Panc1 (cell line): ENCODE measurements around the genes OR5C1, CRB2, DENND1A and WDR38.

- RRBS, 2 experiments, result no CpG with 5 or more reads among the region's 3 CpGs
These were observed at the start of gene OR5C1 for GRCh38 chr9:122788766-122788961. OR5C1 (plus strand) TSS chr9:122788933.

DNA sequence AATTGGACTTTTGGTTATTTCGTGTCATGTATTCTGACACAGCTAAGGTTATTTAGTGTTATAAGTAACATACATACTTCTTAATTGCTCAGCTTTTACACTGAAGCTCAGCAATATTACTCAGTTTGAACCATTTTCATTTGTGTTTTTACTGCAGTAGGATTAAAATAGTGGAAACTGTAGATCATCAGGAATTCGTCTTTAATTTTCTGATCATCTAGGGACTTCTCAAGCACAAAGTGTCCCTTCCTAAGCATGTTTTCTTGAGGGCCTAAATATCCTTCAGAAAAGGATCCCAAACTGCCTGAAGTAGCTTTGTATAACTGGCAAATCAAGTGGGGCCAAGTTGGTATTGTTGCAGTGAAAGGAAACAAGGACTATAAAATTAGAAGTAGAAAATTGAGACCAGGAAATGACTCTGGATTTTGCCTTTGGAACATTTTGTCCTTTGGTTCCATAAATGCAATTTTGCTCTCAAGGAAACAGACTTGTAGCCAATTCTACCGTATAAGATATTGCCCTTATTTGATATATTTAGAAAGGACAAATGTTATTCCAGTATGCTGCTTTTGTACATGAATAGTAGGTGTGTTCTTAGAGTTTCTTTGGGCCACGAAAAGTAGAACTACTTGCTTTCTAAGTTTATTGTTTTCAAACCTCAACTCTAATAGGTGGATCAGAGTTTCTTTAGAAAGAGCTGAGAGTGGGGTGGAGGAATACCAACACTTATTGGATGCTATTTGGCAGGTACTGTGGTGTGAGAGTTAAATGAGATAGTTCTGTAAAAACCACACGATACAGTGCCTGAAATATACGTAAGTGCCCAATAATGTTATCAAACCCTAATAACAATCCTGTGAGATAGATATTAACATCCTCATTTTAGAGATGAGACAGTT, 34.4 kb downstream of the RABGAP1 start:
- RRBS, 2 experiments, result no CpG with 5 or more reads among the region's 6 CpGs

DNA sequence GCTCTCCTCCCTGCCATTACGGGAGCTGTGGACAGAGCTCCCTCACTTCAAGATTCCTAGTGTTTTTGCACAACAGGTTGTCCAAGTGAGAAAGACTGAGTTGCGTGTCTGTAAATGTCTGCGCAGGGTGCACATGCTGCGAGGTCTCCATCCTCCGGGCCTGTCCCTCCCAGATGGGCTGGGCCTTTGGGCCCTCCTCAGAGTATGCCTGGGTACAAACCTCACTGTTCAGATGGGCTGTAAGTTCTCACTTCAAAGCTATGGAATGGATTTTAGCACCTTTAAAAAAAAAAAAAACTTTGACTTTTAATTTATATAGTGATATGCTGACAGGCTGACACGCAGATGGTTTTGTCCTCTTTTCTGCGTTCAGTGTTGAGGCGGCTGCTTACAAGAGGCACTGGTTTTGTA, 70.7 kb downstream of the GPR21 start:
- RRBS, 2 experiments, result no CpG with 5 or more reads among the region's 8 CpGs

GRCh38 chr9:123106497-123107532, 73.3 kb downstream of the GPR21 start:
- RRBS, 2 experiments, result no CpG with 5 or more reads among the region's 15 CpGs

DNA sequence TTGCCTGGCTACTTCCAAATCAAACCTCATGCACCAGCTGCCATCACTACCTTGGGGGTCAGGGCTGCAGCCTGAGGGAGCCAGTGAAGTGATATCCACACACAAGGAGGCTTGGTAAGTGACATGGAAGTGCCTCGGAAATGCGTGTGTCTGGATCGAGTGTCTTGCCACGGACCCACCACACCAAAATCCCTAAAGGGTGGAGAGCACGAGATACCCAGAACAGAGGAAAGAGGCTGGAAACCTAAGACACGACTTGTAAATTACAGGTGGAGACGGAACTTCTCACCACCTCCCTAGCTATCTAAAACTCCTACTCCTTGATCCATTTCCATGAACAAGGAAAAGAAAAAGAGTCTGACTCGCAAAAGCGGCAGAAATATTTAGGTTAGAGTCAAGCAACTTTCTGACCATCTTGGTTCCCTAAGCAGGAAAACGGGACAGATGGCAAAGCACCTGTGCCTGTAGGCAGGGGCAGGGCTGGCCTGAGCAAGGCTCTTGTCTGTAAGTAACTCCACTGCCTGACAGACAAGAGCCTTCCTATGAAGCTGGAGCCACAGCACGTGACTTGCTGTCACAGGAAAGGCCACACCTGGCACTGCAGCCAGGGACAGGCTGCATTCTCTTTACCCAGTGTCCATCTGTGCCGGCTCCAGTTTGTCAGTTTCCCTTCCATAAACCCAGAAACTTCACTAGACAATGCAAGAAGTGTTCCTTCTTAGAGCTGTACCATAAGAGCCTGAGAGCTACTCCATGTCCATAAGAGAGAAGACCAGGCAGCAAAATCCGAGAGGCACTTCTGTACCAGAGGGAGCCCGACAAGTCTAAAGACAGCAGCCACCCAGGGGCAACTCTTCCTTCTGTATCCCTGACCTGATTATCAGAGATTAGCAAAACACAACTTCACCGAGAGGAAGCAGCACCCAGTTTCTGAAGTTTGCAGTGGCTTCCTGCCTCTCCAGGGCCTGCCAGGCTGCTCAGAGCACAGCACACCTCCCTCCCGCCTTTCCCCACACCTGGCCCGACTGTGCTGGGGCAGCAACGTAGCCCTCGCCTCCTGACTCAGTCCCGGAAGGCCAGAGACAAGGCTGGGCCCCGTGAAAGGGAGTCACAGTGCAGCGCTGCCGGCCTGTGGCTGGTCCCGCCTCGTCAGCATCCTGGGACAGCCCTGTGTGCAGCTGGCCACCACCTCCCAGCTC, 78.0 kb downstream of the GPR21 start:
- RRBS, 2 experiments, result 73 to 85% methylated on average over 4 of the region's 25 CpGs

DNA sequence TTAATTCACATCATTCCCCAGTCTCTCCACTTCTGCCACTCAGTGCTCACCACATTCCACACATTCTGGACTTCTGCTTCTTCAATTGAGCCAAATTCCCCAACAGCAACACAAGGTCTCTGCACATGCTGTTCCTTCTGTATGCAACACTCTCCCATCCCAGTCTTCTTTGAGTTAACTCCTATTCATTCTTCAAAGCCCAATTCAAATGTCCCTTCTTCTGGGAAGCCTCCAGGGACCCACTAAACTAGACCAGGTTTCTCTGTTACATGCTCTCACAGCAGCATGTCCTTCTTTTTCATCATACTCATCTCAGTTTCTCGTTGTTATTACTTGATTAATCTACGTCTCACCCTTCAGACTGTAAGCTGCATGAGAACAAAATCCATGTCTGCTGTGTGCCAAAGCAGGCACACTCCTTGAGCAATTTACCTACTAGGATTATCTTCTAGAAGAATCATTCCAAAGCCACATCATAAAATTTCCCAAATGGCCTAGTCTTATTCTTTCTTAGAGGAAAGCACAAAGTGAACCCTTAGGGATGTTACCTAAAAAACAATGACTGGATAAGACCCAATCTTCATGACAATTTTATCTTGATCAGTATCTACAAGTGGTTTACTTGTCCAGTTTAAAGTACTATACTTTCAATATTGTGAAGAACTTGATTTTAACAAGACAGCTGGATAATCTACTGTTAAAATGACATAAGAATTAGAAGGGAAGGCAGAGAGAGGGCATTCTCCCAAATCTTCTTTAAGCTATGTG, 98.1 kb downstream of the GPR21 start:
- RRBS, 2 experiments, result no CpG with 5 or more reads among the region's 2 CpGs

GRCh38 chr9:123355896-123356384, at the start of gene CRB2:
CRB2 (plus strand) TSS chr9:123356197.
- RRBS, 2 experiments, result no CpG with 5 or more reads among the region's 14 CpGs

- RRBS, 2 experiments, result no CpG with 5 or more reads among the region's 7 CpGs
These were observed 24.4 kb downstream of the CRB2 start for GRCh38 chr9:123380236-123380953.

- RRBS, 2 experiments, result no CpG with 5 or more reads among the region's 5 CpGs
These were observed 128.2 kb downstream of the CRB2 start for GRCh38 chr9:123484170-123484572.

GRCh38 chr9:123534755-123535397, 178.9 kb downstream of the CRB2 start:
- RRBS, 2 experiments, result no CpG with 5 or more reads among the region's 7 CpGs

- RRBS, 2 experiments, result under 1 to 4% methylated on average over 42 to 52 of the region's 106 CpGs
These were observed at the start of gene DENND1A for GRCh38 chr9:123929672-123930538. DENND1A (minus strand) TSS chr9:123930126.

DNA sequence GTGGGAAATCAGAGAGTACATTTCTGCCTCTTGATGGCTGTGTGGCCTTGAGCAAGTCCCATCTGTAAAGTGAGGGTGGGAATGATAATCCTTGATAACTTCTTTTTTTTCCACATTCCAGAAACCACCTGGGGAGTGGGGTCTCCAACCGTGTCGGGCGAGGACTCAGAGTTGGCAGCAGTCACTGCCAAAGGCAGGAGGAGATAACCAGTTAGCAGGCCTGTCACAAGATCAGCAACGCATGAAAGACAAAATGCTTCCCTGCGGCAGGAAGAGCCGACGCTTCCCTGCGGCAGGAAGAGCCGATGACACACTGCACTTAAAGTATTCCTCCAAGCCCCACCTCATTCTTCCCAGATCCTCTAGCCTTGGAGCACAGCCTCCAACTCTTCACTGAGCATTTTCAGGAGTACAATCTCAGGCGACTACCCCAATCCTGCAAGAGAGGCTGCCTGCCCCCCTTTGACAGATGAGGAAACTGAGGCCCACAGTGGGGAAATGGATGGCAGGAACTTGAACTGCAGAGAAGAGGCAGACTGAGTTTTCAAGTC, 5.8 kb upstream of the NEK6 start:
- RRBS, 2 experiments, result no CpG with 5 or more reads among the region's 10 CpGs

DNA sequence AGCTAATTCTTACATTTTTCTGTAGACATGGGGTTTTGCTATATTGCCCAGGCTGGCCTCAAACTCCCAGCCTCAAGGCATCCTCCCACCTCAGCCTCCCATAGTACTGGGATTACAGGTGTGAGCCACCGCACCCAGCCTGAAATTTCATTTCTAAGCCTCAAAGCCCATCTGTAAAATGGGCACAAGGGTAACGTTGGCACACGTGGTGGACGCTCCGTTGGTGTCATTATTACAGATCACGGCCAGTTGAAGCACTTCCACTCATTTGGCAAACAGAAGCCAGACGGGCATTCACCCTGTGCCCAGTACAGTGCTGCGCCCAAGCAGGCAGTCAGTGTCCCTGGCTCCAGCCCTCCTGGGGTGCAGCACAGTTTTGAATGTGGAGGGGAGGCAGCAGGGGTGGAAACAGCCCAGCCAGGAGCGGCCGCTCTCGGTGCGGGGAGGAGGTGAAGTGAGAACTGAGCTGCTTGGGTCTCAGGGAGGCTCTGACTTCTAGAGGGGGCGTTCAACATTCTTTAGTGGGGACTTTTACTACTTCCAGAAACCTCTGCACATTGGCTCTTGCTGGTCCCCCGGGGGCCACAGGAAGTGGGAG, 798 bp upstream of the NEK6 start:
- RRBS, 2 experiments, result no CpG with 5 or more reads among the region's 14 CpGs

- RRBS, 2 experiments, result 86% methylated on average over 2 of the region's 7 CpGs; no CpG with 5 or more reads in 1 of the 2 experiments
These were observed 73.9 kb downstream of the PSMB7 start for GRCh38 chr9:124341352-124341679.

- RRBS, 2 experiments, result 80 to 88% methylated on average over 2 of the region's 12 CpGs
These were observed 731 bp downstream of the NR5A1 start for GRCh38 chr9:124506383-124506952.

- RRBS, 2 experiments, result 29 to 86% methylated on average over 1 of the region's 22 CpGs
These were observed 34.5 kb upstream of the WDR38 start for GRCh38 chr9:124818370-124819481.

DNA sequence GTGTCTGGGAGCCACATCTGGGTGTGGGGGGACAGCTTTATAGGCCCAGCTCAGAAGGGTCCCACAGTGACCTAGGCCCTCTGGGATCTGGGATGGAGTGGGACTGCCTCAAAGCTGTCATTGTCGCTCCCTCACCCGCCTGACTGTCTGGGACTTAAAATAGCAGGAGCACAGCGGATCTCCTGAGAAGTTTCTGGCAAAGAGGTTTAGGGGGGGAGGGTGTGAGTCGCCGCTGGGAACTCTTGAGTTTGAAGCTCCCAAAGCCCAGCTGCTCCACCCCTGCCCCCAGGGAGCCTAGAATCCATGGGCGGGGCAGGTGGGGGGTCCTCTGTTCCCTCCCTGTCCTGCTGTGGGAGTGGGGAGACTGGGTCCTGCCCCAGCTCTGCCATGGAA, 1.2 kb upstream of the WDR38 start:
- RRBS, 2 experiments, result no CpG with 5 or more reads among the region's 6 CpGs

DNA sequence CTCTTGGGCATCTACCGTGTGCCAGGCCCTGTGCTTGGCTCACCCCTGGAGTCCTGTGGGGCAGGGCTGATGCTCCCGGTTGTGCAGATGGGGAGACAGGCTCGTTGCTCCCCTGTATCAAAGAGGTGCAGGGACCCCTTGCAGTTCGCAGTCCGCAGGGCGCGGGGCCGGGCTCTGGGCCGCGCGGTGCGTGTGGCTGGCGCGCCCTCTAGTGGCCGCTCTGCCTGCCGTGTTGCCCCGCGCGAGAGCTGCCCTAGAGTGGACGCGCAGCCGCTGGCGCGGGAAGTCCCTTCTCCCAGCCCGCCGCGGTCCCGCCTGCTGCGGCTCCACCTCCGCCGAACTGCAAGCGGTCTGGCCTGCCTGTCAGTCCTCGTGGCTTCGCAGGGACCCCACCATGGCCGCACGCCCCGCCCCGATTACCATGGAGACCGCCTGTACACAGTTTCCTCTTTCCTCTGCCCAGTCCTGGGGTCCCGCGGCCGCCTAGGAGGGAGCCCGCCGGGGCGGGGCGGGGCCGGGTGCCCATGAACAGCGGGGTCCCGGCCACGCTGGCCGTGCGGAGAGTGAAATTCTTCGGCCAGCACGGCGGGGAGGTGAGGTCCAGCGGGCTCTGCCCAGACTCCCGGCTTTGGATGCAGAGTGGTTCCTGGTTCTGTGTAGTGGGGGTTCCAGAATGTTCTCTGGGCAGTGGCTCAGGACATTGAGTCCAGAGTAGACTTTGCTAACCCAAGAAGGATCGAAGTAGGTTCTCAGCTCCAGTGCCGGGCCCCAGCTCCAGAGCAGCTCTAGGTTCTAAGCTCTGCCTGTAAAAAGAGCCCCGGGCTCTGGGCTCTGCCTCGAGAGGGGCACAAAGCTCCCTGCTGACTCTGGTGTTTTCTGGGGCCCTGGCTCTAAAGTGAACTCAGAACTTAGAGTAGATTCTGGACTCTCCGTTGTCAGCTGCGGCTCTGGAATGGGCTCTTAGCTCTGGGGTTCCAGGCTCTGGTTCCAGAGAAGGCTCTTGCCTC, at the start of gene WDR38:
Gene WDR38 (plus strand): TSS at position 453 of the 1,007 bp plus-strand sequence.
- RRBS, 2 experiments, result 6 to 12% methylated on average over 16 to 17 of the region's 63 CpGs